Panc1 (cell line): Measurements from ENCODE around the genes OLAH and NMT2.

GRCh38 chr10:14506680-14507652, 176.2 kb upstream of the FRMD4A start:
- RRBS, 2 experiments = no CpG with 5 or more reads among the region's 6 CpGs

DNA sequence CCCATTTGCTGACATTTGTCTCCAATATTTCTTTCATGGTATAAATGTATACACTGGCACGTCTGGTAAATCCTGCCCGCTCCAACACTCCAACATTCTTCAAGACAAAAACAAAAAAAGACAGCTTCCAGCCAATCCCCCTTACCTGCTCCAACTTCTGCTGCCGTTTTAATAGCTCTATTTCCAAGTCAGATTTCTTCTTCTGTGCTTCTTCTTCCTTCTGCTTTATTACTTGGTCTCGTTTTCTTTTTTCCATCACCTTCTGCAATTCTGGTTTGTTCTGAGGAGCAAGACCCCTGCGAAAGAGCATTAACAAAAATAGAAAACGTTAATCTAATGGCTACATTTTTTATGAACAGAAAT, 191.0 kb upstream of the FRMD4A start:
- RRBS, 2 experiments = no CpG with 5 or more reads among the region's 6 CpGs

GRCh38 chr10:14548483-14548896, 217.8 kb upstream of the FRMD4A start:
- RRBS, 2 experiments = no CpG with 5 or more reads among the region's 11 CpGs

GRCh38 chr10:14555551-14556637, 218.8 kb downstream of the FAM107B start:
- RRBS, 2 experiments = no CpG with 5 or more reads among the region's 16 CpGs

DNA sequence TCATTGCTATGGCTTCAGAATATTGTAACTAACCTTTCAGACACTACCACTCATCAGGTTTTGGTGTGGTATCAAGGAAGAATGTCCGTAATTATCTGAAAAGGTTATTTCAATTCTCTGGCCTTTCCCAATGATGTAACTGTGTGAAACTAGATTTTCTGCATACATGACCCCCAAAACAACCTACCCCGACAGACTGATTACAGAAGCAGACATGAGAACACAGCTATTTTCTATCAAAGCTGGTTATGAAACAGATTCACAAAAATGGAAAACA, 211.2 kb downstream of the FAM107B start:
- RRBS, 2 experiments = no CpG with 5 or more reads among the region's 2 CpGs

- RRBS, 2 experiments = no CpG with 5 or more reads among the region's 8 CpGs
Observed at GRCh38 chr10:14584538-14585235, 190.0 kb downstream of the FAM107B start.

- RRBS, 2 experiments = no CpG with 5 or more reads among the region's 9 CpGs
Observed at GRCh38 chr10:14585236-14585819, 189.4 kb downstream of the FAM107B start.

DNA sequence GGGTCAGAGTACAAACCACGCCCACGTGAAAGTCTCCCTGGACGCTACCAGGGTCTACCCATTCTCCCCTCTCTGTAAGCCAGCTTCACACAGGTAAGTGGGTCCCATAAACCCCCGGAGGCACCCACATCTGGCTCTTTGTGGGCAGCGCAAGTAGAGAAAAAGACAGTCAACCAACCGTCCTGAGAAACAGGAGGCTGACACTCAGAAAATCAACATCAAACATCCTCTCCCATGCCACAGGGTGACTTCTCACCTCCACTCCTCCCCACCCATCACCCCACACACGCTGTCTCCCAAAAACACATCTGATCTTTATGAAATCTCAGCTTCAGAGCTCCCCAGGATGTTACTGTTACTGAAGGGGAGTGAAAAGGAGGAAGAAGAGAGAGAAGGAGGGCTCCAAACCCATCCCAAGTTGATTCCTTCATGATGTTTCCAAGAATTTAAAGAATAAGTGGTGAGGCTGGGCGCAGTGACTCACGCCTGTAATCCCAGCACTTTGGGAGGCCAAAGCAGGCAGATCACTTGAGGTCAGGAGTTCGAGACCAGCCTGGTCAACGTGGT, 186.2 kb downstream of the FAM107B start:
- RRBS, 2 experiments = no CpG with 5 or more reads among the region's 11 CpGs

GRCh38 chr10:14592545-14593136, 182.1 kb downstream of the FAM107B start:
- RRBS, 2 experiments = no CpG with 5 or more reads among the region's 8 CpGs

GRCh38 chr10:14595558-14596623, 178.8 kb downstream of the FAM107B start:
- RRBS, 2 experiments = no CpG with 5 or more reads among the region's 13 CpGs

- RRBS, 2 experiments = no CpG with 5 or more reads among the region's 7 CpGs
Observed at GRCh38 chr10:14605134-14605851, 169.4 kb downstream of the FAM107B start.

- RRBS, 2 experiments = no CpG with 5 or more reads among the region's 3 CpGs
Observed at GRCh38 chr10:14617184-14617713, 157.4 kb downstream of the FAM107B start.

- RRBS, 2 experiments = no CpG with 5 or more reads among the region's 5 CpGs
Observed at GRCh38 chr10:14625399-14625847, 149.3 kb downstream of the FAM107B start.

DNA sequence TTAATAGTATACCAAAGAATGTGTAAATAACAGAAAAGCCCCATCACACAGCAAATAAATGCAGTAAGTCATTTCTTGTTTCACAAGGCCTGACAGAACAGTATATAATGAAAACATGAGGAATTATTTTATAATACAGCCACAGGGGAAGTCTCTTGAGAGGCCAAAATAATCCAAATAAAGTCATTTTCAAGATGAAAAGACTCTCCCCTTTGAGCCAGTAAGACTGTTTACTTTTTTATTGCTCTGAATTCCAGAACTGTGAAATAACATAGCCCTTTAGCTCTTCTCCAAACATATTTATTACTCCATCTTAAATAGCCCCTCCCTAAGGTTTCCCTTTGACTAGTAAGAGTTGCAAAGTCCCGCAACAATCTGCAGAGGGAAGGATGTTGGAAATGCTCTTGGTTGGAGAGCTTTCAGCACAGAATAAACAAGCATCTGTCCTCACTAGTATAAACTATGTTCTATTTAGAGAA, 104.3 kb downstream of the FAM107B start:
- RRBS, 2 experiments = no CpG with 5 or more reads among the region's 1 CpG

DNA sequence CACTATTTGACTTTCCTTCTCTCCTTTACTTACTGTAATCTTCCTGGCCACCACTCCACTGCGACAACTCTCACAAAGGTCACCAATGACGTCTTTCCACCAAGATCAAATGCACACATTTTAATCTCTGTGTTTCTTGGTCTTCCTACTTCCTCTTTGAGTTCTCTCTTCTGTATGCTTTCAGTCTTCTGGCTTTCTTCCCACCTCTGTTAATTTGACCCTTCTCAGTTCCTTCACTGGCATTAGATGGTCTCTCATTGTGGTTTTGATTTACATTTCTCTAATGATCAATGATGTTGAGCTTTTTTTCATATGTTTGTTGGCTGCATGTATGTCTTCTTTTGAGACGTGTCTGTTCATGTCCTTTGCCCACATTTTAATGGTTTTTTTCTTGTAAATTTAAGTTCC, 31.9 kb downstream of the FAM107B start:
- RRBS, 2 experiments = no CpG with 5 or more reads among the region's 3 CpGs

GRCh38 chr10:14995917-14996330, 36.7 kb downstream of the MEIG1 start:
- RRBS, 2 experiments = no CpG with 5 or more reads among the region's 33 CpGs

- RRBS, 2 experiments = no CpG with 5 or more reads among the region's 2 CpGs
Observed at GRCh38 chr10:15043707-15044102, at the start of gene OLAH. Gene OLAH (plus strand): TSS chr10:15043943.

DNA sequence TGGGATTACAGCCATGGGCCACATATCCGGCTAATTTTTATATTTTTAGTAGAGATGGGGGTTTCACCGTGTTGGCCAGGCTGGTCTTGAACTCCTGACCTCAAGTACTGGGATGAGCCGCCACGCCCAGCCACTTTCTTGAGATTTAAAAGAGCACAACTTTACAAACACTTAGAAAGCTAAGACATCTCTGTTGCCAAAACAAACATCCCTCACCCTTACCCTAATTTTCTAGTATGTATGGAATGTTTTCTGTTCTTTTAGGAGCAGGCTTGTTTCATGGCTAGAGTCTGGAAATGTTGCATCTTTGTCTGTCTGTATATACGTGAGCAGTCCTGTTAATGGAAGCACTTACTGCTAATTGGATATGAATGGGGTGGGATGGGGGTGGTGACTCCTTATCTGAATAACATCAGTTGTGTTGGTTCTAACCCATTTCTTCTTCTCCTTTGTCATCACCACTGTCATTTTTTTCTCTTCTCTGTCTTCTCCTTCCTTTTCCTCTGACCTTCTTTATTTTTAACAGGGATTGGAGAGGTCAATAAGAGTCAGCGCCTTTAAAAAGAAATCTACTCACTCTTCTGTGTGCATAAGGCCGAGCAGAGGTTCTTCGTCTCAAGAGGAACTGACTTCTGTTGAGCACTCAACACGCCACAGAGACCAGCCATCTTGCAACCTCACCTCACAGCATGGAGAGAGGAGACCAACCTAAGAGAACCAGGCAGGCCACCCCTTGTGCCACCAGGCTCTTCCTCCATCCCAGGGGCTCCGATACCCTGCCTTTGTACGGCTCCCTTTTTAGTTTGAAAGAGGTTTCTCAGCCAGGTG, 3.1 kb downstream of the OLAH start:
- RRBS, 2 experiments = 35 to 47% methylated on average over 1 of the region's 11 CpGs

- RRBS, 2 experiments = 1 to 5% methylated on average over 43 of the region's 135 CpGs
Observed at GRCh38 chr10:15168111-15169457, at the start of gene NMT2. Gene NMT2 (minus strand): TSS chr10:15168693.

GRCh38 chr10:15603598-15603981, 116.1 kb downstream of the ITGA8 start:
- RRBS, 2 experiments = no CpG with 5 or more reads among the region's 3 CpGs